Parietal lobe (tissue), 2 donors: ENCODE data around the genes SSX7, XAGE5, SMC1A, FAM104B and KLF8.

DNA sequence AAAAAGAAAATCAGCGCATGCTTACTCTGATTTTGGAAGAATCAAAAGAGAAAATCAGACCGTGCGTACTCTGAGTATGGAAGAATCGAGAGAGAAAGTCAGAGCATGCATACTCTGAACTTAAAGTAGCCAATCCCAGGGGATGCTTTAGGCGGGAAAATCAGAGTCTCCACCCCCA is 118 bp downstream of the SSX7 start:
- RAMPAGE, long total RNA = no peak

DNA sequence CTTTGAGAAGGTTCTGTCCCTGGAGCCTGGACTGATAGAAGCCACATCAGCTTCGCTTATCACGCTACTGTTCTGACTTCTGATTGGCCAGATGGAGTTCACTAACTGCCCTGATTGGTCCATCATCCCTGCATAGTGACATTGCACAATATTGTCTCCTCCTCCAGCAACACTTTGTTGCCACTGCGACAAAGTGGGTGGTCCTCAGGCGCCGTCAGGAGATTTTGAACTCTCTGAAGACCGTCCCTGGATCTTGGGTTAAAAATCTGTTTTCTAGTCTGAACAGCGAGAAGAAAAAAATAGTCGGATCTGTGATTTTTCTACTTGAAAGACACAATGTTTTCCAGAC is at the start of gene SSX7:
TSS of gene SSX7 (minus strand) at position 30 of the 349 bp plus-strand sequence.
- RAMPAGE, long total RNA = no peak

DNA sequence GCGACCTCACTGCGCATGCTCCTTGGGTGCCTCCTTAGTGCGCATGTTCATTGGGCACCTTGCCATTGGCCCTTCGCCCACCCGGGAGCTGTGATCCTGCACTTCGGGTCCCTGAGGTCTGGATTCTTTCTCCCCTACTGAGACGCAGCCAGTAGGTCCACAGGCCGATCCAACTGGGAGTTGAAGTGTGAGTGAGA is at the start of gene XAGE5:
TSS of gene XAGE5 (plus strand) at position 62 of the 197 bp plus-strand sequence.
- RAMPAGE, long total RNA = no peak

DNA sequence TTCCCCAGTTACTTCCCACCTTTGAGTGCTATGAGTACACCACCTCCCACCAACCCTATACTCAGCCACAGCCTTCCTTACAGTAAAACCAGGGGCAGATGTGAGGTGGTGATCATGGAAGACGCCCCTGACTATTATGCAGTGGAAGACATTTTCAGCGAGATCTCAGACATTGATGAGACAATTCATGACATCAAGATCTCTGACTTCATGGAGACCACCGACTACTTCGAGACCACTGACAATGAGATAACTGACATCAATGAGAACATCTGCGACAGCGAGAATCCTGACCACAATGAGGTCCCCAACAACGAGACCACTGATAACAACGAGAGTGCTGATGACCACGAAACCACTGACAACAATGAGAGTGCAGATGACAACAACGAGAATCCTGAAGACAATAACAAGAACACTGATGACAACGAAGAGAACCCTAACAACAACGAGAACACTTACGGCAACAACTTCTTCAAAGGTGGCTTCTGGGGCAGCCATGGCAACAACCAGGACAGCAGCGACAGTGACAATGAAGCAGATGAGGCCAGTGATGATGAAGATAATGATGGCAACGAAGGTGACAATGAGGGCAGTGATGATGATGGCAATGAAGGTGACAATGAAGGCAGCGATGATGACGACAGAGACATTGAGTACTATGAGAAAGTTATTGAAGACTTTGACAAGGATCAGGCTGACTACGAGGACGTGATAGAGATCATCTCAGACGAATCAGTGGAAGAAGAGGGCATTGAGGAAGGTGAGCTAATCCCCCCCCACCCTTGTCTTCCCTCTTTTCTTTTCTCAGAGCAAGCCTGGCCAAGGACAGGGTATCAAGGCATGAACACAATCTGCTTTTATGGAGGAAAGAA is 3.6 kb downstream of the TSPYL2 start:
- RAMPAGE, long total RNA = no peak

GRCh38 chrX:53255234-53256088 is 30.5 kb upstream of the KDM5C start:
- RAMPAGE, long total RNA = no peak

GRCh38 chrX:53320344-53321251 is 552 bp downstream of the IQSEC2 start:
- RAMPAGE, long total RNA = no peak

- RAMPAGE, long total RNA = no peak
Observed at GRCh38 chrX:53374119-53374841, 48.2 kb downstream of the SMC1A start.

DNA sequence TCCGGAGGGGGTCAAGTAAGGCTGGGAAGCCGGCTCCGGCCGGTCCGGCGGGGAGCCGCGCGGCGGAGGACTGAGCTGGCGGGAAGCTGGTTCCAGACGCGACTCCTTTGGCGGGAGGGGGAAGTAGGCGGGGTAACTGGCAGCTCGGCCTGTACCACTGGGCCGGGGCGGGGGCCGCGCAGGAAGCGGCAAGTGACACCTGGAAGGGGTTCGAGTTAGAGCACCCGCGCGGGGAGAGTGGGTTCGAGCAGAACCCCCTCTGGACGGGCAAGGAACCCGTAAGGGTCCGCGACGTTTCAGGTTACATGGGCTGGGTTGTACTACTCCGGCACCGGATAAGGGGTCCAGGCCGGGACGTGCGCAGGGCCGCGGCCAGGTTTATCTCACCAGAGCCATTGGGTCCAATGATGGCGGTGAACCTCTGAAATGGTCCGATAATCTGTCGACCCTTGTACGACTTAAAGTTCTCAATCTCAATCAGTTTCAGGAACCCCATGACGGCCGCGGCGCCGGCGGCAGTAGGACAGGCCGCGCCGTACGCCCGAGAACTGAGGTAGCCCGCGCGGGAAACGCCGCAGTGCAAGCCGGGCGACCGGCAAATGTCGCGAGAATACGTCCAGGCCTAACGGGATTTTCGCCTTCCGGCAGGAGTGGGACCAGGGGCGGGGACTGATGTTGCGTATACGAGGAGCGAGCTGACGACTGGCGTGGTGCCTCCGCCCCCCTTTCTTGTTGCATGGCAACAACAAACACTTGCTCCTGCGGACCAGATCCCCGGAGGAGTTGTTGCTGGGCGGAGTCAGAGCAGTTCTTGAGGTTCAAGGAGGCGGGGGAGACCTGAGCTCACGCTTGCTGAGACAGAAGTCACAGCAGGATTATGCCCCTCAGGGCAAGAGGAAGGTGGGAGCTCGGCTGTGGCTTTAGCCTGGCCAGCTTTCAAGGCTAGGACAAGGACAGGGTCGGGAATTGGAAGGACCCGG is at the start of gene SMC1A:
TSS of gene SMC1A (minus strand) at position 550 of the 980 bp plus-strand sequence.
- RAMPAGE, long total RNA = no peak

GRCh38 chrX:53558472-53559109 is 124.4 kb upstream of the HSD17B10 start:
- RAMPAGE, long total RNA = no peak

- RAMPAGE, long total RNA = no peak
Observed at GRCh38 chrX:53561553-53562632, 124.6 kb downstream of the HUWE1 start.

GRCh38 chrX:53564495-53564821 is 122.1 kb downstream of the HUWE1 start:
- RAMPAGE, long total RNA = no peak

DNA sequence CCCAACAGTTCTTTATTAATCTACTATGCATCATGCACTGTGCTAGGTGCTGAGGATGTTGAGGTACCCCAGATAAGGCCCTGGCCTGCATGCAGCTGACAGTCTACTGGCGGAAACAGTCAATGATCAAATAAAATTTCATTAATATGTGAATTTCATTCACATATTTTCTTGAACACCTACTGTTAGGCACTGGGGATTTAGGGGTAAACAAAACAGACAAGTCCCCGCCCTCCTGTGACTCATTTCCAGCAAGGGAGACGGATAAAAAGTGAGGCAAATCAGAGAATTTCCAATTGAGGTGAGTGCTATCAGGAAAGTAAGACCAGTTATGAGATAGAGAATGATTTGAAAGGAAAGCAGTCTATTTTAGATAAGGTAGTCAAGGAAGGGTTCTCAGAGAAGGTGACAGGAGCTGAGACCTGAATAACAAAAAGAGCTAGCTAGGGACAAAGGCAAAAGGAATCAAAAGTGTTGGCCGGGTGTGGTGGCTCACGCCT is 3.2 kb upstream of the PHF8 start:
- RAMPAGE, long total RNA = no peak

GRCh38 chrX:54563160-54563909 is 33.3 kb downstream of the GNL3L start:
- RAMPAGE, long total RNA = no peak

DNA sequence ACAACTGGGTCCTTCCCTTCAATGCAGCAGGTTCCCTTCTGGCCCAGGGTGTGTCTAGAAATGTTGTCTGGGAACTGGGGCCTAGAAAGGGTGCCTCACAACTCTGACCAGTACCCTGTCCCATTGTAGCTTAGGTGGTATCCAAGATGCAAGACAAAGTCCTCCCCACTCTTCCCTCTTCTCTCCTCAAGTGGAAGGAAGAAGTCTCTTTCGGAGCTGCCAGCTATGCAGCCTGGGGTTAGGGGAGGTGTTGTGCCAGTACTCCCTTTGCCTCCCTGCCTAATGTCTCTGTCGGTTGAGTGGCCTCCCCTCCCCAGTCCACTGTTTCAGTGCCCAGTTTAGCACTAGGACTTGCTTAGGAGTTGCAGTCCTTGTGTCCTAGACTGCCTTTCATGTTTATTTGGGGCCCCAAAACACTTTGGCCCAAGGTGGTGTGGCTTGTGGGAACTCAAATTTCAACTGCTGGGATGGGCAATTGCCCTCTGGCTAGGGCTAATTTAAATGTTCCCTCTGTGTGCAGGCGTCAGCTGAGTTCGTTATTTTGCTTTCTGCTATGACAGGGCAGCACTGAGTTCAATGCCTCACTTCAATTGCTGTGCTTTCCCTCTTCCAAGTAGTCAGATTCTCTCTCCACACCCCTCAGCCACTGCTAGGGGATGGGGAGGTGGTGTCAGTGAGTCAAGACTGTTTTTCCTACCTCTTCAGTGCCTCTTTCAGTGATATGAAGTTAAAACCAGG is 51.3 kb downstream of the ITIH6 start:
- RAMPAGE, long total RNA = no peak

GRCh38 chrX:55088644-55088879 is 256 bp upstream of the PAGE2 start:
- RAMPAGE, long total RNA = no peak

- RAMPAGE, long total RNA = no peak
Observed at GRCh38 chrX:55160569-55161531, at the start of gene FAM104B. FAM104B (minus strand) TSS chrX:55161185.

DNA sequence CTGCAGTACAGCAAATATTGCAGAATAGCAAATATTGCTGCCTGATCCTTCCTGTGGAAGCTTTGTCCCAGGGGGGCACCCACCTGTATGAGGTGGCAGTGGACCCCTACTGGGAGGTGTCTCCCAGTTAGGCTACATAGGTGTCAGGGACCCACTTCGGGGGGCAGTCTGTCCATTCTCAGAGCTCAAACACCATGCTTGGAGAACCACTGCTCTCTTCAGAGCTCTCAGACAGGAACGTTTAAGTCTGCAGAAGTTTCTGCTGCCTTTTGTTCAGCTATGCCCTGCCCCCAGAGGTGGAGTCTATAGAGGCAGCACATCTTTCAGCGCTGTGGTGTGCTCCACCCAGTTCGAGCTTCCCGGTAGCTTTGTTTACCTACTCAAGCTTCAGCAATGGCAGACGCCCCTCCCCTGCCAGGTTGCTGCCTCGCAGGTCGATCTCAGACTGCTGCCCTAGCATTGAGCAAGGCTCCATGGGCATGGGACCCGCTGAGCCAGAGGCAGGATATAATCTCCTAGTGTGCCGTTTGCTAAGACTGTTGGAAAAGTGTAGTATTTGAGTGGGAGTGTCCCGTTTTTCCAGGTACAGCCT is 29.0 kb upstream of the RRAGB start:
- RAMPAGE, long total RNA = no peak

DNA sequence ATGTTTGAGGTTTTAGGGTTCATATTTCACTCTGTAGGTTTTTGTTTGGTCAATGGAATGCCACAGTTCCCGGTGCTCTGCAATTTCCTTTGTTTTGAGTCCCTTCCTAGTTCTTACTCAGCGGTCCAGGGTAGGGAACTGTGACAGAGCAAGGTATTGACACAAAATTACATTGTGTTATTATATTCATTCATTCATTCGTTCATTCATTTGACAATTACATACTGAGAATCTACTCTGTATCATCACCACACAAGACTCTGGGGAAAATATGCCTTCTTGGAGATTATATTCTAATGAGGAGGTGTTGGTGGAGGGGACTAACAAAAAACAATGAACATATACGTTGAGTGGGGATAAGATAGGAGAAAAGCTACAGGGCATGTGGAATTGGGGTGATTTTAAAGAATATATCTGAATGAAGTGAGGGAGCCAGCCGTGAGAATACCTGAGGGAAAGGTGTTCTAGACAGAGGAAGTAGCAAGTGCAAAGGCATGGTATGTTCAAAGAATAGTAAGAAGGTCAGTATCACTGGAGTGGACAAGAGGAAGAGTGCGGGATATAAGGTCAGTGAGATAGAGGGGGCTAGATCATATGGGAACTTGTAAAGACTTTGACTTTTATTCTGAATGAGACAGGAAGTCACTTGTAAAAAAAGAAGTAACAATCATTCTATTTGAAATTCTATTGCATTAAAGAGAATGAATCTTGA is 192.6 kb downstream of the RRAGB start:
- RAMPAGE, long total RNA = no peak

DNA sequence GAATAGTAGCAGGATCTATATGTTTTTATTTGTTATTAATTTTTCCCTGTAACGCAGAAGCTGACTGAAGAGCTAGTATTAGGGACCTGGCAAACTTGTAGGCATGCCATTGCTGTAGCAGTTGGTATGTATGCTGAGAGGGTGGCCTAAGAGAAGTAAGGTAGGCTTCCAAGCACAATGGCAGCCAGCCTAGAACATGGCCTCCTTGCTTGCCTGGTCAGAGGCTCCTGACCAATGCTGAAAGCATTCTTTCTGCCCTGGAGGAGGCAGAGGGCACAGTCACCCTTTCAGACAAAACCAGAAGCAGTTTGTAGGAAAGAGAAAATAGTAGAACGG is 215.0 kb upstream of the KLF8 start:
- RAMPAGE, long total RNA = no peak

DNA sequence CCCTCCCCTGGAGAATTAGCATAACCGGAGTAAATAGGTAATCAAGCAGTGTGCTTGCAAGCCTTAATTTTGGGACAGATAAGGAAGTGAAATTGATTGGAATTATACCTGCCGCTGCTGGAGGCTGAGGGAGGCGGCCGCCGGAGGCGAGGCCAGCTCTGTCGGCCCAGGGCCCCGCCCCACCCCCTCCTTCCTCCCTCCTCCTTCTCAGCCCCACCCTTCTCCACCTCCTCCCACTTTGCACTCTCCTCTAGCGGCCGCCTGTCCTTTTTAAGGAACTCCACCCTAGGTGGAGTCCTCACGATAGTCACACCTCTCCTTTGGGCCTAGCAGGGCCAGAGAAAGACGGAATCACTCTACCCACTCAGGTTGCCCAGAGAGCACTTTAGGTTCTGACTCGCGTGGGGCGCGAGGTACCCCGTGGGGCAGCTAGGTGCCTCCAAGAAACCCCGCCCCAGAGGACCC is at the start of gene KLF8:
TSS of gene KLF8 (plus strand) at position 236 of the 465 bp plus-strand sequence.
- RAMPAGE, long total RNA = no peak